Brain (tissue), 1 donor: ENCODE measurements around a stretch of chr6.

DNA sequence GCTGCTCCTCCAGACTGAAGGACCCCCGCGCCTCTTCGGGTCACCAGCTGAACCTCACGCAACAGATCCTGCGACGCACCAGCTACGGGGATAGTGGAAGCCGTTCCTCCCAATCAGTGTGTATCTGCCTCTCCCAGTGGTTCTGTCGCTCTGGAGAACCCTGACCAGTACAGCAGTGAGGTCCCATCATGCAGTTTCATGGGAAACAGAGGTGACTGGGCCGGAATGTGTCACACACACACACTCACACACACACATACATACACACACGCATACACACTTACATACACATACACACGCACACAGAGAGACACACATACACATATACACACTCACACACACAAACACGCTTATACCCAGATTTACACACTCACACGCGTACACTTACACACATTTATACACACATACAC lies 169.9 kb downstream of the TTLL2 start:
- RRBS = no CpG with 5 or more reads among the region's 15 CpGs

- RRBS = no CpG with 5 or more reads among the region's 6 CpGs
Observed at GRCh38 chr6:167496167-167496616, 171.3 kb downstream of the TTLL2 start.

- RRBS = no CpG with 5 or more reads among the region's 9 CpGs
Observed at GRCh38 chr6:167559616-167560165, 234.8 kb downstream of the TTLL2 start.

DNA sequence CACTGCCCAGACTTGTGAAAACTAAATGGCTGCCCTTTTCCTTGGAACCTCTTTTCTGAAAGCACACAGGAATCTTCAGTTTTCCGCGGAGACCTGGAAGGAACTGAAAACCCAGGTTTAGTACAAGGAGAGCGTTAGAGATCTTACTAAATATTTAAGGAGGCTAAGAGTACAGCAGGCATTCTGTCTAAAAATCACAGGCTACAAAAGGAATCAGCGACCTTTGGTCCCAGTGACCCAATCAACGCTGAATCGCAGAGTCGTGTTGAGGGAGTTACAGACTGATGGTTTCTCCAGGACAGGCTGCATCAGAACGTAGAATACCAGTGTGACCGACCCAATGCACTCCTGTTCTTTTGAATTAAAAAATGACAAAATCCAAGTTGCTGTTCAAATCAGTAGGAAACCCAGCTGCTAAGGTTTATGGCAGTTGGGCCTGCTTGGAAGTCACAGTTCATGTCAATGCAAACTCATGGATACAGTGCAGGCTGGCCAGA lies 155.9 kb upstream of the AFDN start:
- RRBS = no CpG with 5 or more reads among the region's 9 CpGs

- RRBS = no CpG with 5 or more reads among the region's 10 CpGs
Observed at GRCh38 chr6:167678037-167678315, 148.7 kb upstream of the AFDN start.

- RRBS = 91% methylated on average over 3 of the region's 27 CpGs
Observed at GRCh38 chr6:167731079-167731746, 95.5 kb upstream of the AFDN start.

GRCh38 chr6:167782556-167783035 lies 44.1 kb upstream of the AFDN start:
- RRBS = no CpG with 5 or more reads among the region's 6 CpGs

- RRBS = no CpG with 5 or more reads among the region's 16 CpGs
Observed at GRCh38 chr6:167794204-167795093, 32.3 kb upstream of the AFDN start.

DNA sequence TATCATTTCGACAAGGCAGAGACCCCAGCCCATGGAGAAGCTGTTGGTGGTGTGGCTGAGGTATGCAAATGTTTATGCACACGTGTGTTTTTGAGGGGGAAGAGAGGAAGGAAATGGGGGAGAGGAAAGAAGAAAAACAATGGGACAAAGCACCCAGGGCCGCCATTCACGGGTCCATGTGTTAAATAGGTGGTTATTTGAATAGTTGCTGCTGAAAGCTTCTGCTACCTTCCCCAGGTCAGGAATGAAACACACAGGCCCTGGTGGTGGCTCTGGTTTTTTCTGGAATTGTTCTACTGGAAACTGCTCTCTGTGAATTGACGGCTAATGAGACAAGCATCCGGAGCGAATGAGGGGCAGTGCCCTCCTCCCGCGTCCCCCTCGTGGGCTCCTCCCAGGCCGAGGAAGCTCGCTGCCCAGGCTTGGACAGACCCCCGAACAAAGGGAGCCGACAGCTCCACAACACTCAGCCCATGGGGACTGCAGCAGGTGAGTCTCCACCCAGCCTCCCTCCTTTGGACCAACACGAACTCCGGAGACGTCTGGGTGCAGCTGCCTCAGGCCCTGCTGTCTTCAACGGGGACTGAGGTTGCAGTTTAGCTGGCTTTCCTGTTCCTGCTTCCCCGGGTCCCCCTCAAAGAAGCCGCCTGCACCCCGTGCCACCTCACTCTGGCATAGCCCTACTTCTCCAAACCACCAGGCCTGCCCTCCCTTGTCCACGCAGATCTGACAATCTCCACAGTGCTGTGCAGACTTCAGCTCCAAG lies 31.4 kb upstream of the AFDN start:
- RRBS = 64% methylated on average over 3 of the region's 22 CpGs

DNA sequence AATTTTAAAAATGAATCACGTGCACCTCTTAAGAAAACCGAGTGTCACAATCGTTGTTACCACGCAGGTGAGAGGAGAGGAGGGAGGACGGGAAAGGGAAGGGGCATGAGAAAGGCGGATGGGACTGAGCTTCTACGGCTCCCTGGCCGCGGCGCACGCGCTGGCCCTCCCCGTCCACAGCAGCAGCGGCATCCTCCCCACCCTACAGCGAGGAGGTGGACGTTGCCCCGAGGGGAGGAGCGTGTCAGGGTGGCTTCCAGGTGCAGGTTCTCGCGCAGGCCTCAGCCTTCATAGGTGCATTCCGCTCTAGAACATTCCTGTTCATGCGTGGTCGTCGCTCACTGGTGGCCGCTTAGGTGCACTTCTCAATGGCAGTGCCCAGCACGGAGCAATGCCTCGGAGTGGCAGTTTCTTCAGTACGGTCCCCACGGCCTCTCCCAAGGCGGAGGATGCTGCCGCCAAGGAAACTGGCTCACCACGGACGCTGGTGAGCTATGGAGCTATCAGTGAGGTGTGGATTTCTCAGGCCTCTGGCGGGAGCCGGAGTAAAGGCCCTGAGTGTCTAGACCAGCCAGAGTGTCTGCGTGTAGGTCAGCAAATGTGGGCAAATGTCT lies 29.6 kb upstream of the AFDN start:
- RRBS = no CpG with 5 or more reads among the region's 36 CpGs

DNA sequence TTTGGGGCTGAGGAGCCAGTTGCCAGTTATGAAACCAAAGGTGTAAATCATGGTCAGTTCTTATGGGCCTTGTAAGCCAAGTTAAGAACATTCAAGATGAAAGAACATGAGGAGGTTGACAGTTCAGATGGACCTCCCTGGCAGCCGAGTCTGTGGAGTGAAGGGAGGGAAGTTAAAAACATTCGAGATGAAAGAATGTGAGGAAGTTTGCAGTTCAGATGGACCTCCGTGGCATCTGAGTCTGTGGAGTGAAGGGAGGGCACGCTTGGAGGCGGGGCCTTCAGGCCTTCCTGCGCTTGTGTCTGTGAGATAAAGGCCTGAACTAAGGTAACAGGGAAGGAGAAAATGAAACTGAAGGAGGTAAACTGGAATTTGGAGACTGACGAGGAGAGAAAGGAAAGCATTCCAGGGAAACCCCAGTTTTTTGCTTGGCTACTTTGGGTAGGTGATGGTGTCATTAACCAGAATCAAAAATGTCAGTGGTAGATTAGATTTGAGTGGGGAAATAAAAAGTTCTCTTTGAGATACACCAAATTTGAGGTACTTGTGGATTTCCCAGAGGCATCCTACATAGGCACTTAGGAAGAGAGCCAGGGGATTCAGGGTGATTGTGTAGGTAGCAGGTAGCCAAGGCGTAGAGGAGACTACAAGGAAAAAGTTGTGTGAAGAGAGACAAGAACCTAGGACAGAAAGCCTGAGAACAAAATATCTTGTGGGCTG lies 14.2 kb downstream of the AFDN start:
- RRBS = no CpG with 5 or more reads among the region's 8 CpGs

DNA sequence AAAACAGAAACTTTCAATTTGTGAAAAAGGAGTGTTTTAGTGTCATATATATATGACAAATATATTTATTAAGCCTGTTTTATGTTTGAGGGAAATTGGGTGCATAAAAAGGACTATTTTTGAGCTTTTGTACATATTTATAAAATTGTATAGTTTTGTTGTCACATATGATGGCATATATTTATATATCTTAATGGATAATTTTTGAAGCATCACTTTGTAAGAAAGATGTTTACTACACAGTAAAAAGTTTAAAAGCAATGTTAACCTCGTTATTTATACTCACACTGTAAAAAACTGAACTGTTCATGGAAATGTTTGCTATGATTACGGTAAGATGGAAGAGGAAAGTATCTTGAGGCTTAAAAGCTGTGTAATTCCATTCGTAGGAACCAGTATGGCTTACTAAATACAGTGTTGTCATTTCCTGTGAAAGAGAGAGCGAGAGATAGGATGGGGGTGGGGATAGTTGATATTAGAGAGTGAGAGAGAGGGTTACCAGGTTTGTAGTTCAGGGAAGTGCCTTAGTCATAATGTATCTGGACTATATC lies 30.1 kb downstream of the AFDN start:
- RRBS = no CpG with 5 or more reads among the region's 4 CpGs

DNA sequence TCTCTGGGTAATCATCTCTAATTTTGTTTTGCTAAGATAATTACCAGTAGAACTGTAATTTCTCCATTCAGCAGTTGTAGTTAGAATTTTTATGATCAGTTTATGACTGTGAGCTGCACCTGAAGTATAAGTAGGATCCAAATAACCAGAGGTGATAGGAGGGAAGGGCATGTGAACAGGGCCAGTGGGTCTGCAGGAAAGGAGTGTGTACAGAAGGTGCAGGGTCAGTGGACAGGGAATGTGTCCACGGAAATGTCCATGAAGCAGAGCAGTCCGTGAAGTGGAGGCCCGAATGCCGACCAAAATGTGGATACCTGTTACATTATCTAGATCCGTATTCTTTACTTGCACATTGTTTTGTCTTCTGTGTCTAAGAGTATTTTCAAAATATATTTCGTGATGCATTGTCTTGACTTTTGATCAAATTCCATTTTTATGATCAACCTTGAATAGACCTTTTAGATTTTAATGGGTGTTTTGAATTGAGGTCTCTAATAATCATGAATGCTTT lies 60.5 kb upstream of the KIF25 start:
- RRBS = no CpG with 5 or more reads among the region's 6 CpGs

GRCh38 chr6:167966490-167967051 lies 30.9 kb upstream of the KIF25 start:
- RRBS = no CpG with 5 or more reads among the region's 10 CpGs

DNA sequence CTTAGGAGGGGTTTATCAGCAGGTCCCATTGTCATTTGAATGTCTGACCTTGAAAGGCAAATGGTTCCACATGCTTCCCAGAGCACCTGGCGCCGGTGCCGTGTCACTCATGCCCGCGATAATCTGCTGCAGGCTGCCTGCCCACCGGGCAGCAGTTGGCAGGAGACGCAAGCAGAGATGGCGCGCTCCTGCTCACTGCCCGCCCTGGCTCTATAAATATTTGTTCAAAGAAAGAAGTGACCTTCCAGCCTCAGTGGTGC lies 18.9 kb upstream of the FRMD1 start:
- RRBS = 59% methylated on average over 5 of the region's 10 CpGs

- RRBS = no CpG with 5 or more reads among the region's 6 CpGs
Observed at GRCh38 chr6:168163505-168163704, 84.4 kb upstream of the FRMD1 start.

DNA sequence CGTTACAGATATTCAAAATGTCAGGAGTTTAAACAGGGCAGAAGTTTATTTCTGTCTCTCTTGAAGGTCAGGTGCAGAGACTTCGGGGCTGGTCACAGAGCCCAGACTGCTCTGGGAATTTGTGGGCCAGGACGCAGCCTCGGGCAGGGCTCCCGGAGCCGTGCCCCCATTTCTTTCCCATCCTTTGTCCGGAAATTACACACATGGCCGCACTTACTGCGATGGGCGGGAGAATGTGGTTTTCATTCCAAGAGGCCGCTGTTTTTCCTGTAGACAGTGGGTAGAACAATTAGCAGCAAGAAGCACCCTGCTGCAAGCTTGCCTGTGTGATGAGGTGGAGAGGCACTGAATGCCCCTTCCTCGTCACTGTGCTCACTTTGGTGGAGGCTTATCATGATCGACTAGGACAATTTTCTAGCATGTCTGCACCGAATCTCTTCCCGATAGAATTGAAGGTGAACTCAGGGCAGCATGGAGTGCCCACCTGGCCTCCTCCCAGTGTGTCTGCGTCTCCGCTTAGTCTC lies 102.9 kb downstream of the DACT2 start:
- RRBS = no CpG with 5 or more reads among the region's 17 CpGs

GRCh38 chr6:168313346-168314025 lies 6.1 kb downstream of the DACT2 start:
- RRBS = no CpG with 5 or more reads among the region's 17 CpGs

- RRBS = 90% methylated on average over 1 of the region's 16 CpGs
Observed at GRCh38 chr6:168333336-168334043, 13.9 kb upstream of the DACT2 start.

DNA sequence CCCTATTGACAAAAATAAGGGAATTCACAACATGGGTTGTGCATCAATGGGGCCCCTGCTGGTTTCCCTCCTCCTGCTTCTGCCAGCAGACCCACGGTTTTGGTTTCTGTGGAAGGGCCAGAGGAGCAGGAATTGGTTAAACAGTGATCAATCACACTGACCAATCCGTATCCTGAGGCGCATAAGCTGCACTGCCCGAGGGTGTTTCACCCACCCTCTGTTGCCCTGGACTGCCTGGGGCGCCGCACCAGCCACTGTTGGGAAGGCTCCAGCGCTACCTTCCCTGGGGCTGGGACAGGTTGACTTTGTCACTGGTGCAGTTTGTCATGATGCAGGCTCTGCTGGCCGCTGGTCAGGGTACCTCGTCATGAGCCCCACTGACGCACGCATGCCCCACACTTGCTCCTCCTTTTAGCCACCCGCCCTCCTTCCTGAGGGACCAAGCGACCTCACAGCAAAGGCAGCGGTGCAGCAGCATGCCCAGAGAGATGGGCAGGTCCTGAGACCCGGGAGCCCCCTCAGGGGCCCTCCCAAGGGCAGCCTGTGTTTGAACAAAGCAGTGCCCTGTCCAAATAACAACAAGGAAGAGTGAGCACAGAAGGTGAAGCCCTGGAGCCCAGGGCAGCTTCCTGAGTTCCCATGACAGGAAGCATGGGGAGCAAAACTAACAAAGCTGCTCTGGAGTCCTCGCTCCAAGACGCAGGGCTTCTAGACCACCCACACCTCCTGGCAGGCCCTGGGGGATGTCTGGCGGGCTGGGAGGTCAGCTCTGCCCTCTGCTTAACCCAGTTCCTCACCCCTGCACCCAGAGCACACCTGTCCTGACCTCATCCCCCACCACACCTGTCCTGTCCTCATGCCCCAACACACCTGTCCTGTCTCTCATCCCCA lies 50.2 kb upstream of the SMOC2 start:
- RRBS = no CpG with 5 or more reads among the region's 18 CpGs